Bronchial lymph node (tissue), 1 donor: ENCODE data around the gene ALDH8A1.

DNA sequence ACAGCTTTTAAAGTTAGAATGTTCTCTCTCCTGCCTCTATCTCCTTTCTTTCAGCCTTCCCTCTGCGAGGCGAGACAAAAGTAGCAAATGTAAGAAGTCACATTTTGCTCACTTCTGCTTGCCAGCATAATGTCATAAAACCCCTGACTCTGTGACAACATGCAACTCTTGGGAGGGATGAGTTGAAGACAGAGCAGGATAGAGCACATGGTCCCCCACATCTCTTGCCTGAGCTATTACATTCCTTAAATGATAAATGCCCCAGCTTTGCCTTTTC lies 5.1 kb downstream of the SLC18B1 start:
- PRO-cap: bidirectional peak, plus-strand start at position 185 of the sequence, minus-strand start at position 52 of the sequence

- PRO-cap: no peak
These were observed 5.3 kb downstream of the RPS12 start for GRCh38 chr6:132819287-132820403.

- PRO-cap: no peak
These were observed 925 bp downstream of the EYA4 start for GRCh38 chr6:133241786-133242777.

- PRO-cap: no peak
These were observed 294.3 kb upstream of the TCF21 start for GRCh38 chr6:133594586-133594955.

GRCh38 chr6:133748563-133749171 lies 140.2 kb upstream of the TCF21 start:
- PRO-cap: no peak

- PRO-cap: no peak
These were observed 51.1 kb upstream of the TCF21 start for GRCh38 chr6:133837550-133838393.

DNA sequence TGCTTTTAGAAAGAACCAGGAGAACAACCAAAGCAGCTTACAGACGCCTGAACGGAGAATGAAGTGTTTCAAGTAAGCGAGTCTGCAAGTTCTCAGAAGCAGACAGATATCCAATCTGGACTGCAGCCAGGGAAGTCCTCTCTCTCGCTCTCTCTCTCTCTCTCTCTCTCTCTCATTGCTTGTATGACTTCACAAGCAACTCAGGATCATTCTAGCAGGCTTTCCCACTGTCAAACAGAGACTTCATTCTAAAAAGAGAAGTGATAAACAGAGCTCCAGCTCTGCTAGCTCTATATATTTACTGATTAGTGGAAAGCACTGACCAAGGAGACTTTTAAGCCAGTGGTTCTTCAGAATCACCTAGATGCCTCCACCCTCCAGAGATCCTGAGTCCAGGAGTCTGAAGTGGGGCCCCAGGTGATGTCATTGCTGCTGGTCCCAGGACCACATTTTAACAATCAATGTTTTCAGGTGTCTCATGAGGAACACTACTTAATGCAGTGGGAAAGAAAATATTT lies 6.0 kb downstream of the TCF21 start:
- PRO-cap: no peak

DNA sequence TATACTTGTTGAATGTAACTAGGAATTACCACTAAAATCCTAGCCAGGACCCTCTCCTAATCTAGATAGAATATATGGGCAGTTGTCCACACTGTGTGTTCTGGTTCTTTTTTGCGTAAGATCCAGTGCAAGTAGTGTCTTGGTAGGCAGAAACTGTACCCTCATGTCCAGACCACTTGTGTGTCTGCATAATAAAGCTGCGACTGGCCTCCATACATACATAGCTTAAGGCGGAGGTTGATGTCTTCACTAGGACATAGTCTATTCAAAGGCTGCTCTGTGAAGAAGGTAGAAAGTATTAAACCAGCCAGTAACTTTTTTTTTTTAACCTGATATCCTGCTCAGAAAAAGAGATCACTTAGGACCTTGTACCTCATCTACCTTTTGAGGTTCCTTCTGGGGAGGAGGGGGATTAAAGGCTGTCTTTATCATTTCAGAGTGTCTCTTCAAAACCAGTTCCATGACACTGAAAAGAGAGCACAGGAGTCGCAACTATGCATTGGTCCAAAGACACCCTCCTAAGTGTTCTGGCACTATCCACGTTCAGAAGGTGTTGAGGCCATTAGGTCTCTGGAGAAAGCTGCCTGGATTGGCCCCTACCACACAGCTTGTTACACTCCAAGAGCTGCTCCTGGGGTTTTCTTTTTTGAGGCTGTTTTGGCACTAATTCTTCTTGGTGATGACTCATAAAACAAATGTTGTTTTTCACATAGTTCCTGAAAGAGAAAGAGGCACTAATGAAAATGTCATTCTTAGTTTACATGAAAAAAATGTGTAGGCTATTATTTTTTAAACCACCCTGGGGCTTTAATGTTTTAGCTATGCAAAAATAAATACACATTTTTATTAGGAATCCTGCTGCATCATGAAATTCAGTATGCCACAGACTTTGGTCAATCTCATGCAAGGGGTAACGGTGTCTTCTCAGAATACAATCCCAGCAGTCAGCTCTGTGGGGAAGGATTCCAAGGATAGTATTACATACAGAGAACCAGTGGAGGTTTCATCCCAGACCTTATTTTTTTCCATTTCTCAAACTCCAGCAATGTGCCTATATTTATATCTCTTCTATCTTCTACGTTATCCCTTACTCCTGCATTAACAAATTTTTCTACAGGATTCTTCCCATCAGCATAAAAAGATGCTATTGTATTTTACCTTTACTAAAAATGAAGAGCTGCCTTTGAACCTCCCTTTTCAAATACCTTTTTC lies 38.0 kb downstream of the TBPL1 start:
- PRO-cap: no peak

DNA sequence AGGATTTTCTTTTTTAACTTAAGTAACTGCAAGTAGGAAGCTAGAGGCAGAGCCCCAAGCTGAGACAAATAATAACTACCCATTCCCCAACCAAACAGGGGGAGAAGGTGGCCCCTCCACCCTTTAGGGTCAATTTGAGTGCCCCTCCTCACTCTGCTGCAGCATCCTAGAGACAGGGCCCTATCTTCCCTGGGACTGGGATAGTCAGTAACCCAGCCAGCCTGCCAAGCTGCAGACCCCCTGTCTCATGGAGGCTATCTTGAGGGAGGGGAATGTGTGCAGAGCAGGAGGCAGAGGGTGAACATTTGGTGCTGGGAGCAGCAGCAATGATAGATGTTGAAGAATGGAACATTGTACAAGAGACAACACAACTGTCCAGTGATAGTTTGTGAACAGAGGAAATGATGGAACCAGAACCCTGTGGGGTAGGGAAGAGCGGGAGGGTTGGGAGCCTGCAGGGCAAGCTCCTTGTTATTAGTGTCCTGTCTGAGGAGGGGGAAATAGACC lies 61.6 kb upstream of the SLC2A12 start:
- PRO-cap: unidirectional peak, plus-strand start at position 275 of the sequence

- PRO-cap: no peak
These were observed 110.4 kb upstream of the SLC2A12 start for GRCh38 chr6:134162632-134163489.

- PRO-cap: no peak
These were observed 123.9 kb upstream of the SLC2A12 start for GRCh38 chr6:134176252-134176776.

DNA sequence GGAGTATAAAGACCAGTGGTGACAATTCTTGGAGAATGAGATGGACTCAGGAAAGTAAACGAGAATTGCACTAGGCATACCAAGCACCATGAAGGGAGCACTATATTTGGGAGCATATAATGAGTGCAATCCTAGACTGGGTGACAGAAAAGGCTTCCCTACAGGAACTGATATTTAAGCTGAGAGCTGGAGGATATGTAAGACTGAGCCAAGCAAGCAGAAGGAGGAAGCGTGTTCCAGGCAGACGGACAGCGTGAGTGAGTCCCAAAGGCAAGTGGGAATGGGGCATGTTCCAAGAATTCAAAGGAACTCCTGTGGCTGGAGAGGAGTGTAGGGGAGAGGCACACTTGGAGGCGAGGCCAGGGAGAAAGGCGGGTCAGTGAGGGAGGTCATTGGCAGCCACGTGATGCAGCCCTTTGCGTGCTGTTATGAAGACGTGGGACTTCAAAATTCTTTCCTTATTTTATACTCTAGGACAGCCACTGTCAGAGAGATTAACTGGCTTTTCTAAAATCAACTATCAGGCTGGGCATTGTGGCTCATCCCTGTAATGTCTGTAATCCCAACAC lies 27.9 kb upstream of the SGK1 start:
- PRO-cap: no peak

GRCh38 chr6:134347749-134349030 lies 30.3 kb upstream of the SGK1 start:
- PRO-cap: no peak

- PRO-cap: no peak
These were observed 146.7 kb upstream of the SGK1 start for GRCh38 chr6:134464527-134465083.

GRCh38 chr6:134516949-134517744 lies 199.2 kb upstream of the SGK1 start:
- PRO-cap: unidirectional peak, plus-strand start at chr6:134517259; unidirectional peak, plus-strand start at chr6:134517596

DNA sequence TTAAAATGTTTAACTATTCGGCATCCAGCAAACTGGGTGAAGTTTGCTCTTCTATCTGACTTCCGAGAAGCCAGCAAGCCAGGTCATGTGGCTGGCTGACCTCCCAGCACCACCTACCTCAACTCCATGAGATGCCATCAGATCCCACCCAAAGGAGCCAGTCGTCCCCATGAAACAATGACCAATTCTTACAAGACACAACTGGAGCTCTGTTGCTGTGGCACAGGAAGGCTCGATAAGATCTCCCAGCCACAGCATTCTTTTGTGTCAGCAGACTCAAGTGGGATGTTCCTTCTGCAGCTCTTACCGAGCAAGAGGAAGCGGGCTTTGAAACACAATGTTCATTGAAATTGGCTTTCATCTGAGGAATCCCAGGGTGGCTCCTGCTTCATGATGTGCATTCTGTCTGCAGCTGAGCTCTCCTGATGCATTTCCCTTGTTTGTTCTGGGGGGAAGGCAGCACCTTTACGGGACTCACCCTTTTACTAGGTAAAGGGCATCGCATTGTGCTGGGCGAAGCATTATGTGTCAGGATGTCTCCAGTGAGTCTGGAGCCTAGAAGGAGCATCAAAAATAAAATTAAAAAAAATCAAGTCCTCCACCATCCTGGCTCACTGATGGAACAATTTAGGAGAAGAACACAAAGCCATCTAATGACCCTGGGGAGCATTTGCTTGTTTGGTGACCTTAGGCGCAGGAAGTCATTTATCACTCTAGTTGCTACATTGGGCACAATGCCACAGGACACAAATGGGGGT lies 222.0 kb upstream of the SGK1 start:
- PRO-cap: no peak

DNA sequence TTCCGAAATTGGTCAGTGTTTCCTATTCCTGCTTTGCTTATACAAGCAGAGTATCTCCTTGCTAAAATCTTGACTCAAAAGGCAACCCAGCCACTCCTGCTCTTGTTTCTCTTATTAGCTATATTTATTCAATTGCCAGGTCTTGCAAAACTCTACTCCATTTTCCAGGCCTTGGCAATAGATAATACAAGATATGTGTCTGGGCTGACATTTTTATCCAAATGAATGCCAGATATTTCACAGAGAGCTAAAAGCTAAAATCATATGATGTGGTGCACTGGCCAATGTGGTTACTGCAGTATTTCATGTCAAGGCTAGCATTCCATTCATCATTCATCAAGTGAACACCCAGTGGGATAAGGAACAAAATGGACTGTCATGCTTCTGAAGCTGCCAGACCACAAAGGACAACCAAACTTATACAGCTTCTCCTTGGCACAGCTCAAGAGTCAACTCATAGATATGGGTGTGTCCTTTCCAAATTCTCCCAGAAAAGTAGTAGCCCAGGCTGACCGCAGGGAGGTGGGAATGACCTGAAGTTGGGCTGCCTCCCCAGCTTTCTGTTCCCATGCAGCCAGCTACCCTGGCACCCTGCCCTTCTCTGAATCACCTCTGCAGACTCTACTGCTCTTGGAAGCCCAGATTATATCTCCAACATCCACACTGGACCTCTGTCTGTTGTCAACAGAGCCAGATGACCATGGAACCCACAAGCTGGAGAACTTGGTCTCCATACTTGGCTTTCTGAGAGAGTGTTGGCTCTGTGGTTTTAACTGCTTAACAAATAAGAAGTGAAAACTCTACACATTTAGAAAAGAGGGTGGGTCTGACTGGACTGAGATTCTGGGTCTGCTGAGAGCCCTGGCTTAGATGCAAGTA lies 122.9 kb downstream of the ALDH8A1 start:
- PRO-cap: no peak

- PRO-cap: no peak
These were observed 53.1 kb downstream of the ALDH8A1 start for GRCh38 chr6:134896749-134897248.

- PRO-cap: no peak
These were observed at the start of gene ALDH8A1 for GRCh38 chr6:134949966-134950540. TSS of gene ALDH8A1 (minus strand) at chr6:134950101.

GRCh38 chr6:135021931-135022892 lies 32.4 kb downstream of the HBS1L start:
- PRO-cap: no peak